SUDHL5 (cell line): ENCODE measurements around the genes DDX6, HMBS, C2CD2L, NLRX1 and MFRP.

DNA sequence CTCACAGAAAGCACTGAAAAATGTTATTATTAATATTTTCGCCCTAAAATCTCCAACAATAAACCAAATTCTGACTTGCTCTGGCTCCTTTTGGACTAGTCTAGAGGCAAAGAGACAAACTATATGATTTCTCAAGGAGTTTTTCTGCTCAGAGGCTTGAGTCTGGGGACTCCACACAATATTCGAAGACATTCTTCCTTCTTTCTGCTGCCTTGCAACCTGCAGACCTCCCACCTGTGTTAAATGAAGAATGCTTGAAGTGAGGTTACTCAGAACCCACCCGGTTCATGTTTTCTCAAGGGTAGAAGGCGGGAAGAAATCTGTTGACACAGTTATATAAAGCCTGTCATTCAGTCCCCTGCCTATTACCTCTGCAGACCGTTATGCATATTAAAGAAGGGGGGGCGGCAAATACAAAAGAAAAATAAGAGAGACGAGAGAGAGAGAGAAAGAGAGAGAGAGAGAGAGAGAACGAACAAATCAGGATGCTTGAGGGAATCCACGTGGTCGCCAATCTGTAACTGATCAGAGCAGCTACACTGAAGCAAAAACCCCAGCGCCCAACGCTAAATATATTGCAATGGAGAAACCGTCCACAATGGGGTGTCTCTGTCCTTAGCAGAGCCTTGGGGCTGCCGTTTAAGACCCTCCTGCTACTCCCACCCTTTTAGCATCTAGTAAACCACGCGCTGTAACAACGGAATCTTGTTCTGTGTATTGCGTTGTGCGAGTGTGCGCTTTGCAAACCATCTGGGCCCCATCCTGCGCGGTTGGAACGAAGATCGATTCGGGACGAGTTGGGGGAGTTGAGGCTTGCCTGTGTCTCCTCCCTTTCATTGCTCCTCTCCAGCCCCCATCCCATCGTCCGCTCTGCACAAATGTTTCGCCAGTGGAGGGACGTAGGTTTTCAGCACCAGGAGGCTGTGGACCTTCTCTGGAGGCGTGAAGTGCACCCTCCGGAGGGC lies 2.0 kb upstream of the KMT2A start:
- PRO-cap: bidirectional peak, plus-strand start at position 494 of the sequence, minus-strand start at position 245 of the sequence; bidirectional peak, plus-strand start at position 573 of the sequence, minus-strand start at position 541 of the sequence

DNA sequence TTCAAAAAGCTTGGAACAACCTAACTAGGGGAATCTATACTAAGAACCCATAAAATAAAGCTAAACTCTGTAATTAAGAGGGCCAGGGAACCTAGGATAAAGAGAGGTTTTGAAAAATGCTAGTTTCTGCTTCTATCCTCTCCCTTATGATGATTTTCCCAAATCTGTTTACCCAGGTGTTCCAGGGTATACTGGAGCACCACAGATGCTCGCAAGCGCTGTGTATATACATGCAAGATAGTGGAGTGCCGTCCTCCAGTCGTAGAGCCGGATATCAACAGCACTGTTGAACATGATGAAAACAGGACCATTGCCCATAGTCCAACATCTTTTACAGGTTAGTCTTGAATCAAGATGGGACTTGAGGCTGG lies 26.5 kb upstream of the TTC36 start:
- PRO-cap: no peak

DNA sequence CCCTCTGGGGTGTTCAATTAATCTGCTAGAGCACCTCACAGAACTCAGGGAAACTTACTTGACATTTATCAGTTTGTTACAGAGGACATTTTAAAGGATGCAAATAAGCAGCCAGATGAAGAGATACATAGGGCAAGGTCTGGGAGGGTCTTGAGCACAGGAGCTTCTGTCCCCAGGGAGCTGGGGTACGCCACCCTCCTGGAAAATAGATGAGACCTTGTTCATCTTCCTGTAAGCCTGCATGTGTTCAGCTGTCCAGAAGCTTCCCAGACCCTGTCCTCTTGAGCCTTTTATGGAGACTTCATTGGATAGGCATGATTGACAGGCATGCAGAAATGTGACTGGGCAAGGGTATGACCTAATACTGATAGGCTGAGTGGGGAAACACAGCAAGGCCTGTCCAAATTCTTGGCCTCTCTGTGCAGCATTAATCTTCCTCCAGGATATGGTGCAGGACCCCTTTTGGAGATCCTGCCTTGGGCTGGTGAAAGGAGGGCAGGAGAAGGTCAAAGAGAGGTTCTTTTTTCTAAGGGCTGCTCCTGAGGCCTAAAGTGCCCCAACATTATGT lies 15.7 kb downstream of the ARCN1 start:
- PRO-cap: no peak

GRCh38 chr11:118602246-118603186 lies 4.9 kb upstream of the PHLDB1 start:
- PRO-cap: no peak

DNA sequence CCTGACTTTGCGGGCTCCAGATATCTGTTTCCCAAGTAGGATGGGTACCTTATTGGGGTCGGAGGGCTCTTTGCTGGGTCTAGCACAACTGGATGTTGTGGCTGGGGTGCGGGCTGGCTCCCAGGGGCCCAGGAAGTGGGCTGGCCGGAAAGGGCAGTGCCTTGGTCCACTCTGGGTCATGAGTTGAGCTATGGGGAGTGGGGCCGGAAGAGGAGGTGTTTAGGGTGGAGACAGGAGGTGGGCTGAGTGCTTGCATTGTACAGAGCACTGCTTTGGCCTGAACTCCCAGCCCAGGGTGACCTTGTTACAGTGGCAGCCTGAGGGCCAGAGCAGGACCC lies 13.1 kb downstream of the PHLDB1 start:
- PRO-cap: no peak

DNA sequence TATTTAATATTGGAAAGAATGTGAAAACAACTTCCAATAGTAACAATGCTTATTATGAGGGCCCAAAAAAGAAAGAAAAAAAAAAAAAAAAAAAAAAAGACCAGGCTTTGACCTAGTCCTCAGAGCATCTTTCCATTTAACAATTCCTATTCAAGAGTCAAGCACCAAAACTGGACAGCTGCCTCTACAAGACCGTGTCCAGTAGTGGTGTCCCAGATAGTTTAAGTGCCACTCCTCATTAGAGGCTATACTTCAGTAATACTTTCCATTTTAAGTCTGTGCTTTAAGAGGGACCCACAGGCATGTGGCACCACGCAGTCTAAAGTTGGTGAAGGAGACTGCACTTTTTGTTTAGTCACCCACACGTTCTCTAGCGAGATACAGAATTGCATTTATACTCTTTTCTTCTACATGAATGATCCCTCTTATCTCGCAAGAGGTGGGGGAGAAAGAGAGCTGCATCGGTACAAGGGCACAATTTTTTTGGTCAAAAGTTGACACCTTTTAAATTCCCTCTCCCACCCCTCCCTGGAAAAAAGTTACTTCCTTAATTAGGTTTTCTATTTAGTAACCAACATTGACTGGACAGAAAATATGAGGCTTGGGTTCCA lies 41.6 kb downstream of the DDX6 start:
- PRO-cap: no peak

GRCh38 chr11:118790805-118791566 lies at the start of gene DDX6:
DDX6 (minus strand) TSS chr11:118791164.
- PRO-cap: bidirectional peak, plus-strand start at chr11:118791255, minus-strand start at chr11:118791119

DNA sequence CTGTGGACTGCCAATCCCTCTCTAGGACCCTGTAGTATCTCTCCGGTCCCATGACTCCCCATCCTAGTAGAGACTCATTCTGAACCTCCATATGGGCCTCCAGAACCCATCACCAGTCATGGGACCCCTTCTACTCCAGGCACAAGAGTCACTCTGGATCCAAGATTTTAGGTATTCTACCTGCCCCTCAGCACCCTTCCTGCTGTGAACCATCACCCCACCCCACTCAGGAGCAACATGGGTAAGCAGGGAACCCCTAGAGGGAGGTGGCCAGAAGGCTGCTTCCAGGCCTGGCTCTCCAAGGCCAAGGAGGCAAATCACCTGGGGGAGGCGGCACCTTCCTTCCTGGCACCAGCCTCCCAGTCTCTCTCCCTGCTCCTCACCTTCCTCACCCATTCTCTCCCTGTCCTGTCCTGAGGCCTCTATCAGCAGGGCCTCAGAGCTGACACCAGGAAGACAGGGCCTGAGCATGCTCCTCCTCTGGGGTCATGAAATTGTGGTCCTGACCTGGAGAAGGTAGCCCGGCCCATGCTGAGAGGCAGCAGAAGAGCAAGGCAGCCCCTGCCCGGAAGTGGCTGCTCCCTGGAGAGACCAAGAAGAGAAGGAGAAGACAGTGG lies 2.1 kb downstream of the BCL9L start:
- PRO-cap: no peak

DNA sequence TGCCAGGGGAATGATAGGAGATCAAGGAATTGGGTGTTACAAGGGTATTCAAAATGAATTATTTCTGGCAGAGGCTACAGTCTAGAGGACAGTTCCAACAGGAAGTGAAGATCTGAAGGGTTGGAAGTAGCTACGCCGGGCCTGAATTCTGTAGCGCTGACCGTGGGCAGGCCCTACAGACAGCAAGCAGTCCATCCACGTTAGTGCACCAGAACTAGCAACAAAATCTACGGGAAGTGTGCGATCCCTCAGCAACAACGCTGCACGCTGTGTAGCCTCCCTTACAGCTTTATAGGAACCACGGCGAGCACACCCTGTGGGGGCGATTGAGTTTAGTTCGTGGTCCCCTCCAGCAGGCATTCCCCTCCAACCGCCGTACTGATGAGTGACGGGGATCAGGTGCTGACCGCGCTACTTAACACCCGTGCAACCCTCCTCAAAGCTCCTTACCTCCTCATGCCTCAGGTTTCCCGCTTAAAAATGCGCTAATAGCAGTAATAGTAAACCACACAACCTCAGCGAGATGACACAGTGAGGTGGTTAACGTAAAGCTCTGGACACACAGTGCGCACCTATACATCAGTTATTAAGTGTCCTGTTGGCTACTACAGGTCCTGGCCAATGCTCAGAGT lies 544 bp upstream of the CENATAC start:
- PRO-cap: no peak

- PRO-cap: no peak
These were observed 3.1 kb downstream of the TRAPPC4 start for GRCh38 chr11:119021254-119022392.

DNA sequence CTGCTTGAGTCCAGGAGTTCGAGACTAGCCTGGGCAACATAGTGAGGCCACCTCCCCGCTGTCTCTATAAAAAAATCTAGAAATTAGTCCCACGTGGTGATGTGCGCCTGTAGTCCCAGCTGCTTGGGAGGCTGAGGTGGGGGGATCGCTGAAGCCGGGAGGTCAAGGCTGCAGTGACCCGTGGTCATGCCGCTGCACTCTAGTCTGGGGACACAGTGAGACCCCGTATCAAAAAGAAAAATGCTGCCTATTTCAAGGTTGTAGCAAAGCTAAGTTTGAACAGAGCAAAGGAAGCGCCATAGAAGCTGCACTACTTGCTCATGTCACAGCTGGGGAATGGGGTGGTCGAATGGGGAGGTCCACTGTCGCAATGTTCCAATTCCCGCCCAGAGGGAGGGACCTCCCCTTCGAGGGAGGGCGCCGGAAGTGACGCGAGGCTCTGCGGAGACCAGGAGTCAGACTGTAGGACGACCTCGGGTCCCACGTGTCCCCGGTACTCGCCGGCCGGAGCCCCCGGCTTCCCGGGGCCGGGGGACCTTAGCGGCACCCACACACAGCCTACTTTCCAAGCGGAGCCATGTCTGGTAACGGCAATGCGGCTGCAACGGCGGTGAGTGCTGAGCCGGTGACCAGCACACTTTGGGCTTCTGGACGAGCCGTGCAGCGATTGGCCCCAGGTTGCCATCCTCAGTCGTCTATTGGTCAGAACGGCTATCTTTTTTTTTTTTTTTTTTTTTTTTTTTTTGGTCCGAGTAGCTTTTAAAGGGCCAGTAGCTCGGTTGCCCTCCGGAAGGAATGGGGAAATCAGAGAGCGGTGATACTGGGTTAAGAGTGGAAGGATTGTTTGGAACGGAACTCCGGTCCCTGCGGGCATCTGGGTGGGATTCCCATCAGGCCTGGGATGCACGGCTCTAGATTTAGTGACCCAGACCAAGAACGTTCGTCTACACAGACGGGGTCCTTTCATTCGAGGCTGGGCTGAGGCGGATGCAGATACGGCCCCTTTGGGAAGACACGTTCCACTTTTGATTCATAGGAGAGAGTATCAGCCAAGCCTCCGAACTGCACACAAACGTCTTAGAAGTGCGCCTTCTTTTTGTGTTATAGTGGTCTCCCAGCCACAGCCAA lies at the start of gene HMBS:
Gene HMBS, plus strand, starts transcription at position 425 of the 1,128 bp plus-strand sequence.
- PRO-cap: bidirectional peak, plus-strand start at position 550 of the sequence, minus-strand start at position 338 of the sequence; bidirectional peak, plus-strand start at position 789 of the sequence, minus-strand start at position 616 of the sequence

DNA sequence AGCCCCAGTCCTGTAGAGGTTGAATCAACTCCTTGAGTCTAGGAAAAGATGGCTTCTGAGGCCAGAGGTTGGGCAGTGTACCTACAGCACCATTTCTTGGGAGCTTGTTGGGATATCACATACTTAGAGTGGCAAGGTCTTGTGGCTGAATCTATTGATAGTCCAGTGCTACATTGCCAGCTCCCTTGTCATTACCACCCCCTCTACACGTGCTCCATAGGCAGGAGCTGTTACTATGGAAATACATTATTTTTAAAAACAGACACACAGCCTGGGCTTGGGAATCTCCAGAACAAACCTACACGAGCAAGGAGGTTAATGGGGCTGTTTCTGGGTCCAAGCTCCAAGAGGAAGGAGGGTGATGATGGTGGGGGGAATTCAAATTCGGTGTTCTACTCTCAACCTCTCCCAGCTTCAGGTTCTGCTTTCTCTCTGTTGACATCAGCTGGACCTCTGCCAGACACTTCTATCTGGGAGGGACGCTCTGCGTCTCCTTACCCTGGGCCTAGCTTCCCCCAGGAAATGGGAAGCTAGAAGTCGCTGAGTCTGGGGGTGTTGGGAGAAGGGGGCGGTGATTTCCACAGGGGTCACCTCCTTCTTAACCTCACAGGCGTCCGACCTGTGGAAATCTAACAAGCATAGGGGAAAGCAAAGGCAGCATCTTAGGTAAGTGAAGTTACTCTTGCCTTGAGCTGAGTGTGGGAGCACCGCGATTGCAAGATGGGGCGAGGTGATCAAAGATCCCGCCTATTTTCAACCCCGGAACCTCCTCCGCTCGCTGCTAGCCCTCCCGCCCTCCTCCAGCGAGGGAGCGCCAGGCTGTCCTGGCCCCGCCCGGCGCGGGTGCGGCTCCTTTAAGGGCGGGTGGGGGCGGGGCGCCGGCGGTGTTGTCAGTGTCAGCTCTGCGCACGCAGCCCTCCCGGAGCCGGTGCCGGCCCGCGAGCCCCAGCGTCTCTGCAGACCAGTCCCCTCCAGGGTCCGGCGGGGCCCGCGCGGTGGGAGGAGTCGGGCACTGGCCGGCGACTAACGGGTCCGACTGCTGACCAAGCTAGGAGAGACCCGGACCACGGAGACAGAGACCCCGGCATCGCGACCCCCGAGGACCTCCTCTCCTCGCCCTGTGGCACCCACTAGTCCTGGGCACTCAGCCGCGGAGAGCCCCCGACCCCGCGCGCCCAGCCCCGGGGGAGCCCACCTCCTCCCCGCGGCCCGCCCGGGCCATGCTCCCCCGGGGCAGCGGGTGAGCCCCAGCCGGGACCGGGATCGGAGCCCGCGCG lies at the start of gene C2CD2L:
Gene C2CD2L, plus strand, starts transcription at position 884 of the 1,277 bp plus-strand sequence.
- PRO-cap: no peak

DNA sequence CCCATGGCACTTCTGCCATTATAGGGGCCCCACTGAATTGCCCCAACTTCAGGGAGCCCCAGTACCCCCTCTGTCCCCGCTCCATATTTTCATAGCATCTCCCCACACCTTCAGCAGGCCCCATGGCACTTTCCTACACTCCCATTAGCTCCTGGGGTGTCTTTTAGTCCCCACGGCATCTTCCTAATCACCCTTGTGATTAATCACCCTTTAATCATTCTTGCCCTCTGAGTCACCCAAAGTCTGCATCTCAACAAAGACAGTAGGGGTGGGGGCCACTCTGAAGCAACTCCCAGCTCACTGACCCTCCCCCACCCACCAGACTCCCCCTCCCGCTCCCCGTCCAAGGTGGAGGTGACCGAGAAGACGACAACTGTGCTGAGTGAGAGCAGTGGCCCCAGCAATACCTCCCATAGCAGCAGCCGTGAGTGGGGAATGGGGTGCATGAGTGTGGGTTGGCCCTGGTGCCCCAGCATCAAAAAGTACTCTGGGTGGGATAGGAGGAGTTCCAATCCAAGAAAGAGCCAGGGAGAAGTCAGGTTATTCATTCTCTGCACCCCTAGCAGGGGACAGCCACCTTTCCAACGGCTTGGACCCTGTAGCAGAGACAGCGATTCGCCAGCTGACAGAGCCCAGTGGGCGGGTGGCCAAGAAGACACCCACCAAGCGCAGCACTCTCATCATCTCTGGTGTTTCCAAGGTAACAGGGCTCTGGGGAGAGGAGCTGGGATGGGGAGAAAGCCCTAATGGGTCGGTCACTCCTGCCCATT lies 6.3 kb downstream of the C2CD2L start:
- PRO-cap: no peak

DNA sequence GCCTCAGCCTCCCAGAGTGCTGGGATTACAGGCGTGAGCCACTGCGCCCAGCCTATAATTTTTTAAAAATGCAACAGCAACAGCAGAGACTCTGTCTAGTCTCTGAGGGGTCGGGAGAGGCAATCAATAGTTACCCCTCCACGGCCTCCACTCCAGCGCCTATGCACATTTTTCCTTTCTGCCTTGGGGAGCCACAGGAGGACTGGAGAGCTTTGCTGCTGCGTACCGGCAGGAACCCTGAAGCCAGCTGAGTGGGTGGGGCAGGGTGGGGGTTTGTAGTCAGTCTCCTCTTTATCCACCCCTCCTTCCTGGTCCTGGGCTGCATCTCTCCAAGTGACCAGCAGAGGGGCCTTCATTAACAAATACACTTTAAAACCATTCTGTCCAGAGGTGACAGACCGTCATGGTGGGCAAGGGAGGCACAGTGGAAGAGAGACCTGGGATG lies 4.1 kb upstream of the ABCG4 start:
- PRO-cap: no peak

- PRO-cap: unidirectional peak, plus-strand start at chr11:119168746
These were observed at the start of gene NLRX1 for GRCh38 chr11:119168445-119169302. NLRX1 (plus strand) TSS chr11:119168725.

DNA sequence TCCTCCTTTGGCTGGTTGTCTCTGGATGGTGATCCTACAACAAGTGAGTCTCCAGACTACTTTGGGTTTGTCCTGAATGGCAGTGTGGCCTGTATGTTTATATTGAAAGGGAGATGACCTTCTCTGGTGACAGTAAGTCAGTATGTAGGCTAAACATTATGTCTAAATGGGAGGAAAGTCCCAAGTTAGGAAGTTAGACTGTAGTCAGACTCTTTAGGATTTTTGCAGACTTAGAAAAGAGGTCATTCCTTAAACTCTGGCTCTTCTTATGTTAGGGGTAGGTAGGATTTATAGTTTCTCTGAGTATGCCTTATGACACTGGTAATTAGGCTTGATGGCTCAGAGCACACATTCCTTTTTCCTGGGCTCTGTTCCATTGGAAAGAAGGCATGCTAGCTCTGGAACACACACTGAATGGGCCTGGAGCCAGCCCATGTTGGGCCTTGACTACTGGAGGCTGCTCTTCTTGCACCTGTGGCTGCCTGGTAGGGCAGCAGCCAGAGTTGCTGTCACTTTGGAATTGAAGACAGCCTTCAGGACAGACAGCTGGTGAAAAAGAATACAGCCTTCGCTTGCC lies 18.3 kb downstream of the MCAM start:
- PRO-cap: no peak

- PRO-cap: no peak
These were observed 11.0 kb downstream of the MCAM start for GRCh38 chr11:119305614-119306565.

- PRO-cap: no peak
These were observed 1.1 kb upstream of the MCAM start for GRCh38 chr11:119318002-119318553.

- PRO-cap: no peak
These were observed at the start of gene MFRP for GRCh38 chr11:119346434-119346743. MFRP (minus strand) TSS chr11:119346705.

DNA sequence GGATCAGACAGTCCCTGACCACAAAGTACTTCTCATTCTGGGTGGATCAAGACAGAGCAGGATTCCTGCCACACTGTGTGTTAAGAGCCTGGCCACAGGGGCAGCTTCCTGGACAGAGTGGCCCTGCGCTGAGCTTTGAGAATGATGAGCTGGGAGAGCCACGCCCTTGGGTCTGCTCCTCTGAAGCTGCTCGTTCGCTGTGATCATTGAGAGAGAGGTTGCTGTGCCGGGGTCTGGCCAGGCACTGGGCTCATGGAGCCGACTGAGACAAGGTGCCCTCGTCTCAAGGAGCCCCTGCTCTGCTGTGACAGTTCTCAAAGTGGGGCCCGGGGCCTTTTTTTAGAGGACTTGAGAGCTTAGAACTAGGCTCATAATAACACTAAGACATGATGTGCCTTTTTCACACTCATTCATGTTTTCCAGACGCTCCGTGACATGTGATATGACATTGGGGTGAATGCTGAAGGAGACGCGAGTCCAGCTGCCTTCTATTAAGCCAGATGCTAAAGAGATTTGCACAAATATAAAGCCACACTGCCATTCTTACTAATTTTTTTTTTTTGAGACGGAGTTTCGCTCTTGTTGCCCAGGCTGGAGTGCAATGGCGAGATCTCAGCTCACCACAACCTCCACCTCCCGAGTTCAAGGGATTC lies 1.6 kb upstream of the MFRP start:
- PRO-cap: no peak